Monocyte (primary cell): Measurements from ENCODE around the gene ZNF519.

GRCh38 chr18:13707748-13708444, 18.5 kb downstream of the FAM210A start:
- PRO-cap, 2 experiments, result no peak in any of the 2 experiments

- PRO-cap, 2 experiments, result peak in 1 of 2 experiments; most common plus-strand start chr18:13726943 (in 1); most common minus-strand start chr18:13727095 (in 1)
Measured at GRCh38 chr18:13726815-13727606, 538 bp downstream of the RNMT start.

- PRO-cap, 2 experiments, result no peak in any of the 2 experiments
Measured at GRCh38 chr18:13731431-13732005, 5.0 kb downstream of the RNMT start.

DNA sequence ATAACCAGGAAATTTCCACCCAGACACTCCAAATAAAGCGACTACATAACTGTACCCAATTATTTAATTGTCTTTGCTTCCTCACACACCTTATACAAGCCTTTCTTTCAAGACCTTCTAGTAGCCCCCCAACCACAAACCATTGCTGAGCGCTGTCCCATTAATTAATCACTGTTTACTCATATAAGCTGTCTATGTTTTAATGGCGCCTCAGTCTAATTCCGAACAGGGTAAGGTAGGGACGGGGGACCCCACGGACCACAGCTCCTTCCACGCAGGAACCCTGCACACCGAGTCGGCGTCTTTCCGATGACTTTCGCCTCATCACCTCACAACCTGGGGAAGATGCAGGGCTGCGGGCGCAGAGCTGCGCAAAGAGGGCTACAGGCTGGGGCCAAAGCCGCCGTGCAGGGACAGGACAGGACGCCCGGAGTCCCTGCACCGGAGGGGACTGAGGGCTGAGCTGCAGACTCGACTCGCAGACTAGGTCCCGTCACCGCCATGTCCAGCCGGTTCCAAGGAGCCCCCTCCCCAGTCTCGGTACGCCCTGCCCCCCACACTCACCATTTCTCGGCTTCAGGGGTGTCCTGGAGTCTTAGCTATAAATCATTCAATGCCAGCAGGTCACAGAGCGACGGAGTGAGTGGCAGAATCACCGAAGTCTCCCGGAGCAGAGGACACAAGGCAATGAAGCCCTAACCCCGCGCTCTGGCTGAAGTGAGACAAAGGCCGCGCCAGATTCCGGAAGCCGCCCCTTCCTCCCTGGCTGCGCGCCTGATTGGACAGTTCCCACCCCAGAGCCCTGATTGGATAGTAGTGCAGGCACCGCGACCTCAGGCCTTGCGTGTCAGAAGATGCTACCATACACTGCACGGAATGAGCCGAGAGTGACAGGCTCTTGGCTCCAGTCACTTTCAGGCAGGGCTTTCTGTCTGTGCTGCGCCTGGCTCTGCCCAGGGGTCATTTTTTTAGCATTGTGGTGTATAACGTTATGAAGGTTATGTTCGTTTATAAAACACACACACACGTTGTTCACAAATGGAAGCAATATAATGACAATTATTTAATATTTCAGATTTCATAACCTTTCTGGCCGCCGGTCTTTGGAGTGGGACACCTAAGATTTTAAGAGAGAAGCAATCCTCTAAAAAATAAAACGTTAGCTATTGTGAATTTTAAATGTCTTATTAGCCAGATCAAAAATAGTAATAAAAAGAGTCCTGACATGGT, at the start of gene ZNF519:
ZNF519 (minus strand) TSS at position 725 of the 1,230 bp plus-strand sequence.
- PRO-cap, 2 experiments, result peak in 2 of 2 experiments; most common plus-strand start position 926 of the sequence (in 2); most common minus-strand start position 689 of the sequence (in 2)

DNA sequence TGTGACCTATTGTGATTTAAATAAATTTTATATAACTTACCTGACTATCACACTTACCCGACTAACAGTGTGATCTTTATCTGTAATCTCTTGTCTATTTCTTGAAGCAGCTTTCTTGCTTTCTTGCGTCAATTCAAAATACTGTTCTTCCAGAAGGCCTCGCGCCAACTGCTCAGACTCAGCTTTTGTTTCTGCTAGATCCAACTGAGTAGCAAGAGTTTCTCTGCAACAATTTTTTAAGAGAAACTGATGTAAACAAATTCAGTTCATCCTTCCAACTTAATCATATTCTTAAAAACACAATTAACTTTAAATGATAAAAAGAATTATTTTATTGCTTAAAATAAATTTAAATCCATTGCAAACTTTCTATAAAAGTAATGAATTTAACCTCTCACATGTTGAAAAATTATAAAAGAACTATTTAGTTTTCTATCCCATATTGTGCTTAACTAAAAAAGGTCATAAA, 141.3 kb downstream of the ROCK1 start:
- PRO-cap, 2 experiments, result no peak in any of the 2 experiments

GRCh38 chr18:21048842-21049281, 62.8 kb downstream of the ROCK1 start:
- PRO-cap, 2 experiments, result no peak in any of the 2 experiments

GRCh38 chr18:21198859-21199148, 43.2 kb upstream of the GREB1L start:
- PRO-cap, 2 experiments, result no peak in any of the 2 experiments

DNA sequence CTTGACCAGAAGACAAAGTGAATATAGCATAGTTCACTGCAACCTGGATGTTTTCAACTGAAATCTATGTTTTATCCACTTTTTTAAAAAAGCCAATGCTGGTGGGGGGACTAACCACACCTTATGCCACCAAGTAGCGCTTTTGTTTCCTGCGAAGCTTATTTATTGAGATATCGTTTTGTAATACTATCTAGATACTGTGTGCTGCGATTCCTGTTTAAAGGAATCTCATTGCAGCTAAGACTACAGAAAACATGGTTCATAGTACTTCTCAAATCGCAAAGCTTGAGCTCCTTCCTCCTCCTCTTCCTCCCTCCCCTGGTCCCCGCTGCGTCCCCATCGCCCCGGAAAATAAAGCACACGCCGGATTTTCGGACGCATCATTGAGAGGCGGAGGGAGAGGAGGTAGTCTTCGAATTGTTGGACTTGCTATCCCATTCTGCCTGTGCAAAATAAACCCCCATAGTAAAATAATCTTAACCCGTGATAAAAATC, 1.1 kb downstream of the ESCO1 start:
- PRO-cap, 2 experiments, result no peak in any of the 2 experiments

DNA sequence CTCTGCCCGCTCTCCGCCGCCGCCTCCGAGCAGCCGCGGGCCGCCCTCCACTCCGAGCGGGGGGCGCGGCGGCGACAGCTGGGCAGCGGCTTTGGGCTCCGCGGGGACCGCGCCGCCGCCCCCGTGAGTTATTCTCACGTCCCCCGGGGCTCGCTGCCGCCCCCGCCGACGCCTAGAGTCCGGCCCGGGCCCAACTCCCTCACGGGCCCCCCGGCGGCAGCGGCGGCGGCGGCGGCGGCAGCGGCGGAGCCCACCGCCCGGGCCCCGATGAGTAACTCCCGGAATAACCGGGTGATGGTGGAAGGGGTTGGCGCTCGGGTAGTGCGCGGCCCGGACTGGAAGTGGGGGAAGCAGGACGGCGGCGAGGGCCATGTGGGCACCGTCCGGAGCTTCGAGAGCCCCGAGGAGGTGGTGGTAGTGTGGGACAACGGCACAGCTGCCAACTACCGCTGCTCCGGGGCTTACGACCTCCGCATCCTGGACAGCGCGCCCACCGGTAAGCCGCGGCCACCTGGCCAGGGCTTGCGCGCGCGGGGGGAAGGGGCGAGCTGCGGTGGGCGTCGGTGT, 808 bp downstream of the MIB1 start:
- PRO-cap, 2 experiments, result peak in 2 of 2 experiments; most common plus-strand start position 50 of the sequence (in 2); most common minus-strand start position 337 of the sequence (in 2)

DNA sequence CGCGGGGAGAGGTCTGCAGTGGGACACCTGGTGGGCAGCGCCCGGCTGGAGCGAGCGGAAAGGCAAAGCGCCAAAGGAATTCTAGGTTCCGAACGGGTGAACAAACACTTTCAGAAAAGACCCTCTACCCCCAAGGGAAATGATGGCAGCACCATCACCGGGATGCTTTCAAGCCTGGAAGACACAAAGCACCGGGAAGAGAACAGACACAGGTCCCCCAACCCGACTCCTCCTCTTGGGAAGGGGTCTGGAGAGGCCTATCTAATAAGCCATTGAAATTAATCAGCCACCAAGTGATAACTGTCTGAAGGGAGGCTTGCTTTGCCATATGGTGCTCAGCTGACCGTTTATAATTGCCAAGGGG, 1.3 kb downstream of the MIB1 start:
- PRO-cap, 2 experiments, result no peak in any of the 2 experiments

DNA sequence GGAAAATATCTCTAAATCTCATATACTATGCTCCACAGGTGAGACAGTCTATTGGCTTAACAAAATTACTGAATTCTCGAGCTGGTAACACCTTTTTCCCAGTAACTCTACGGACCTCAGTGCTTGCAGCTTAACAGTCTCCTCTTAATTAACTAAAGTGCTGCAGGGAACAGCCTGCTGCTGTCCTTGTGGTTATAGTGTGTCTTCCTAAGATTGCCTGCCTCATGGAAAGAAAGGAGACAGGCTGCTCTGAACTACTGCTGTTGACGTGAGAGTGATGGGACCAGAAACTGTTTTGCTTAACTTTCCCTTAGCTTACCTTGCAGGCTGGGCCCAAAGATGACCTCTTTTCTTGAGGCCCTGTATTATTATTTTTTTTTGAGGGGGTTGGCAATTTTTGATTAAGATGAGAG, 93.3 kb downstream of the MIB1 start:
- PRO-cap, 2 experiments, result no peak in any of the 2 experiments

DNA sequence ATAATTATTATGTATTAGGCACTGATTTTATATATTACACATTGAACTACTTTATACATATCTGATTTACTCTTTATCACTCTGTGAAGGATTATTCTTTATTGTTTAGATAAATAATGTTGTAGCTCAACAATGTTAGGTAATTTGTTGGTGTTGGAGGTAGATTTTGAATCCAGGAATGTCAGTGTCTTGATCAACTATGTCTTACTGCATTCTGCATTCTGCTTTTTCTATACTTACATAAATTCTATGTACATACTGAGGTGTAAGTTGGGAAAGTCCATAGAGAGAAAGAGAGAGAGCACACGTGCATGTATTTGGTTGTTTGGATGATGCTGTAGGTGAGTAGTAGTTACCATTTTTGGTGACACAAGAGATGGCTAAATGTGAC, 111.4 kb downstream of the MIB1 start:
- PRO-cap, 2 experiments, result no peak in any of the 2 experiments

GRCh38 chr18:21856692-21857342, 116.2 kb downstream of the MIB1 start:
- PRO-cap, 2 experiments, result no peak in any of the 2 experiments

DNA sequence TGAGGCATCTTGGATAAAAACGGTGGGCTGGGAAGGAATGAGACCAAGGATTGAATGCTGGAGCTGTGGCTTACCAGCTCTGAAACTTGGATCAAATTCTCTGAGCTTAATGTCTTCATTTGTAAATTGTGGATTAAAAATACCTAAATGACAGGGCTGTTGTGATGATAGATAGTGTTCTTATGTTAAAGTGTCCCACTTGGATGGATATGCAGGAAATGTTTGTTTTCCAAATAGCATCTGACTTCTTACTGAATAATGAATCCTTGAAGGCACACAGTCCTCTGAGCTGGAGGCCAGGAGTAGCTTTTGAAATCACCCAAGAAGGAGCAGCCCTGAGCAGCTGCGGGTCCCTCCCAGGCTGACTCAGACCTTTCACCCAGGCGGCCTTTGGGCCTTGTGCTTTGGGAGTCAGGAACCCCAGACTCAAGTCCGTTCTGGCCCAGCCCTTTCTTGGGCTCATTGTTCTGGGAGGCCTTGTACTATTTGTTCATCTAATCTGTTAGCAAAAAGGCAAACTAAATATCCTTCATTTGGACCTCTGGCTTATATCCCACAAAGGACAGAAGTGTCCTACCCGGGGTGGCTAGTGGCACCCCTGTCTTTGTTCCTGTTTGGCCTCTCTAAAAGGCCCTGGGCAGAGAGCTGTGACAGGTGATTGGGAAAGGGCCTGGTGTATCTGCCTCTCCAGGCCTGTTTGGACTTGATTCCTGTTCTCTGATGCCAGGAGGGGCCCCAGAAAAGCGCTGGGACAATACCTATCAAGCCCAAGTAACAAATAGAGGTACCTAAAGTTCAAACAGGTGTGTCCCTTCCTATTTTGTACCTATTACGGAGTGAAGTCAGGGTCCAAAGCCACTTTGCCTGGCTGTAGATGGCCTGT, 172.9 kb upstream of the GATA6 start:
- PRO-cap, 2 experiments, result no peak in any of the 2 experiments

DNA sequence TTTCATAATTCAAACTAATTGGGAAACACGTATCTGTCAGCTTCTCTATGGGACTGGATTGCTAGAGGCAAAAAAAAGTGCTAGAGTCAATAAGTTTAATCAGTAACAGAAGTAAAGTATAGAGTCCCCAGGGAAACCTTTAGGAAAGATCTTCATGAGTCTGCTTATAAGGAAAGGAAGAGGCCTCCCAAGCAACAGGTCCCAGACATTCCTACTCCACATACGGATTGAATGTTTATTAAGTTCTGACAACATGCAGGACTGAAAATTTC, 171.6 kb upstream of the GATA6 start:
- PRO-cap, 2 experiments, result no peak in any of the 2 experiments

- PRO-cap, 2 experiments, result no peak in any of the 2 experiments
Measured at GRCh38 chr18:22020242-22020603, 149.2 kb upstream of the GATA6 start.

GRCh38 chr18:22113383-22113837, 56.0 kb upstream of the GATA6 start:
- PRO-cap, 2 experiments, result no peak in any of the 2 experiments

GRCh38 chr18:22168231-22168970, 988 bp upstream of the GATA6 start:
- PRO-cap, 2 experiments, result no peak in any of the 2 experiments

- PRO-cap, 2 experiments, result no peak in any of the 2 experiments
Measured at GRCh38 chr18:22191221-22191596, 21.8 kb downstream of the GATA6 start.

GRCh38 chr18:22277539-22278198, 108.3 kb downstream of the GATA6 start:
- PRO-cap, 2 experiments, result no peak in any of the 2 experiments